Neutrophil (primary cell): Measurements from ENCODE around the genes MUCL3, LTB, APOM, LY6G5B and CLIC1.

DNA sequence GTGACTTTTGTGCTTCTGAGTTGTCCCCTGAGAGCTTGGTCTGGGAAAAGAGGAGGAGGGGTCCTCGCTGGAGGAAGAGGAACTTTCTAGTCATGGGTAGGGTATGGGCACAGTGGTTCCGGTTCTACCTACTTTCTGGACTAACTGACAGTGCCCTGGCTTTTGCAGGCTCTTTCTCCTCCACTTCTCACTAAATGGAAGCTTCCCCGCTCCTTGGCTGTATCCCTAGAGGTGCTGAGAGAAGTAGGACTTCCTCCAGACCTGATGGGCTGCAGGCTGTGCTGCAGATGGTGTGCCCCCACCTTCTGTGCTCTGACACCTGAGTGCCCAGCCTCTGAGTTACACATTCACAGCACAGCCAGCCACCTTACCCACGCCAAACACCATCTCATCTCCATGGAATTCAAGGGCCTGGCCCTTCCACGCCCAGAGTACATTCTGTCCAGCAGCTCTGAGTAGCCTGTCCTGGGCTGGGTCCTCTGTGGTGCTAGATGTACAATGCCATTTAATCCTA is 5.4 kb downstream of the SFTA2 start:
- PRO-cap, result no peak

DNA sequence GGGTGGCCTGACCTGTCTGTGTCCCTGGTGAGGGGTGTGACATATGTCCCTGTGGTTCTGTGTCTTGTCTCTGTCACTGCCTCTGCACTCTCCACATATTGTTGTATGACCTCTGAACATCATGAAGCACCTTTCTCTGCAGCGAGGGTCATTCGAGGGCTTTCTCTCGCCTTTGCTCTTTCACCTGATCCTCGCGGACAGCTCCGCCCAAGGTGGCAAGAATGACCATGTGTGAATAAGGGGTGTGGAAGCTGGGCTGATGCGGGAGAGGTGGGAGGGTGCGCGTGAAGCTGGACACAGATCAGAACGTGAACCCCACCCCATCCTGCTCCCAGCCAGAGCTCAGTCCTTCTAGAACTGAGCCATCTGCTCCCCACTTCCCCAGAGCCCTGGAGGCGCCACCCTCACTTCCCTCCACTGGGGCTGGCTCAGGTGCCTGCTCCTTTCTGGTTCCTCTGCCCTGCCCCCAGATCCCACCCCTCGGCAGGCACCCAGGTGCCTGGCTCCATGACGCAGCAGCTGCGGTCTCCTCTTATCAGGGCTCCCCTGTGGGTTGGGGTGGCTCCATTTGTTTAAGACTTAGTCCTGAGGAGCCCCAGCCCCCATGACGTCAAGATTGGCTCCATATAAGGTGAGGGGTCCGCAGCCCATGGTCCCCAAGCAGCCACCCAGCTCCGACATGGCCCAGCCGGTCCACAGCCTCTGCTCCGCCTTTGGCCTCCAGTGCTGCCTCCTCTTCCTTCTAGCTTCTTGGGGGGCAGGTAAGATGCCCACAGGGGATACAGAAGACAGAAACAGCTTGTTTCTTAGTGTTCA is at the start of gene MUCL3:
Gene MUCL3, plus strand, starts transcription at position 653 of the 816 bp plus-strand sequence.
- PRO-cap, result no peak

- PRO-cap, result no peak
These were observed 24.8 kb downstream of the C6orf15 start for GRCh38 chr6:31087418-31088120.

DNA sequence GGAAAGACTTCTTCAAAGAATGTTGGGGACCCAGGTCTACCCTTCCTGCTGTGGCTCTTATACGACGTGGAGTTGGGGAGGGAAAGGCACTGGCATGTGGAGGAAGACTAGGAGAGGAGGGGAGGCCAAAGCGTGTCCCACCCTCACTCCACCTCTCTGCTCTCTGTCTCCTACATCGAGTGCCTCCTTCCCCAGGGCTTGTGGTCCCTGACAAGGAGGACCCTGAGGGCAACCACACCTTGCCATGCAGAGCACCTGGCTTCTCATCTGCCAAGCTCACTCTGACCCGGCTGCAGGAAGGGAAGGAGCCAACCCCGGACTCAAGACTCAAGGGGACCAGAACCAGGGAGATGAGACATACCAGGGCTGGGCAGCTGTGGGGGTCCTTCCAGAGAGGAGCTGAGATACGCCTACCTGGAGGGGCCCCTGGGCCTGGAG is 31.7 kb upstream of the POU5F1 start:
- PRO-cap, result no peak

DNA sequence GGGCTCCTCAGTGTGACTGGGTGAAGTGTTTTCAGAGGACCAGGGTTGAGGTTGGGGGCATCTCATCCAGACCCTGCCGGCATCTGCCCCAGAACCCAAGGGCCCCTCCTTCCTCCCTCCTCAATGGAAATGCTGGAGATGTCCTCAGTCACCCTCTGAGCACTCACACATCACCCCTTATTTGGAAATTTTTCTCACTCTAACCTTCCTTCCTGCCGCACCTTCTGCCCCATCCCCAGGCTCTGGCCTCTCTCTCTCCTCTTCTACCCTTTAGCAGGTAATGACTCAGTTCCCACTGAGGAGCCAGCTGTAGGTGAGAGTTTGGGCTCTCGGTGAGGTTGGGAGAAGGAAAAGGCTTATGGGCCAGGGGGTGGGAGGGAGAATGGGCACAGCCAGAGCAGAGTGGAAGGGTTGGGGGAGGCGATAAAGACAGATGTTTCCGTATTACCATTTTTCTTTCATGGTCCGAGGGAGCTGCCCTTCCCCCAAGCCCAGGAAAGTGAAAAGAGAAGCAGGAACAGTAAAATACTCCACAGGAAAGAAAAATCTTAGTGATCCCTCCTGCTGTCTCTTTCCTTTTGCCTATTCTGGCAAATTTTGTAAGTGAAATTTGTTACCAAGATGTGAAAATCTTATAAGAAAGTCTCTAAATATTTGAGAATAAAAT is 32.3 kb upstream of the POU5F1 start:
- PRO-cap, result no peak

- PRO-cap, result unidirectional peak, minus-strand start at chr6:31268318
These were observed 3.8 kb downstream of the HLA-C start for GRCh38 chr6:31268083-31268568.

DNA sequence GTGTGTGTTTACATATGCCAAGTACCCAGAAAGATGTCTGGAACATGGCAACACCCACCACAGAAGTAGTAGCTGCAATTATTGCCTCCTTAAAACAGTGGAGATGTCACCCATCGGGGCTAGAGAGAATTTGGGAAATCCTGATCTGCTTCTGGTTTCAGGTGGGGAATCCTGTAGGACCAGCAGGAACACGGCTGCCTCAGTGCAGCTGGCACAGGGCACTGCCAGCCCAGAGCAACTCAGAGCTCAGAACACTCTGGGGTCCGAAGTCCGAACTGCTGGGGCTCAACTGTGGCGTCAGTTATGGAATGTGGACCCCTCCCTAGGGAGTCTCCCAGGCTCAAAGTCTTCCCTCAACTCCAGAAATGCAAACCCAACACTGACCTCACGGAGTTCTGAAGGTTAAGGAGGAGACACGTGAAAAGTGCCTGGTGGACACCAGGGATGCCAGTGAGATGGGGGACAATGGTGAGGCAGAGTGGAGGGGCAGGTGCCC is 21.4 kb upstream of the HLA-B start:
- PRO-cap, result no peak

GRCh38 chr6:31535754-31536634 is 5.8 kb downstream of the DDX39B start:
- PRO-cap, result no peak

DNA sequence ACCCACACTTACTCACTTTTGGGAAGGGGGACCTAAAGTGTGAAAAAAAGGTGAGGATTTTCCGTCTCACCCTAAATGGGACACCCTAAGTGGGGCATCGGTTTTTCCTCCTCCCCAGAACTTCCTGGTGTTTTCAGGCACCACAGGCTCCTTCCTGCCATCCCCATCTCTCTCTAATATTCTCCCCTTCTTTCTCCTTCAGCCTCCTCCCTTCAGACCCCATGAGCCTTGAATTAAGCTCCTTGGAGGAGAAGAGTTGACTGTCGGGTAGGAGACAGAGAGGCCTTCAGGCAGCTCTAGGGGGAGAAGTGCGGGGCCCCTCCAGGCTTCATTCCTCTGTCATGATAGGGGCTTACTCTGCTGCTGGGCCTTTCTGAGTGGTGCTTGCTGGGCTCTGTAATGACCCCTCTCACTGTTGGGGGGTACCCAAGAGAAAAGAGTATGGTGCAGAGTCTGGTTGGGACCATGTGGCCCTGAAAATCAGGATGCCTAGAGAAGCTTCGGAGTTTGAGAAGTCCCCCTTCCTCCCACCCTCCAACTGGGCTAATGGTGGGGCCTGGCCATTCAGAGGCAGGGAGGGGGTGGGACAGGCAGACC is 2.3 kb downstream of the LTB start:
- PRO-cap, result no peak

- PRO-cap, result no peak
These were observed at the start of gene LTB for GRCh38 chr6:31582148-31582829. LTB (minus strand) TSS chr6:31582424.

GRCh38 chr6:31655338-31656443 is at the start of gene APOM:
APOM (plus strand) TSS chr6:31655894.
- PRO-cap, result no peak

GRCh38 chr6:31661875-31662819 is 1.6 kb upstream of the C6orf47 start:
- PRO-cap, result no peak

GRCh38 chr6:31667741-31668255 is 1.9 kb downstream of the CSNK2B start:
- PRO-cap, result no peak

DNA sequence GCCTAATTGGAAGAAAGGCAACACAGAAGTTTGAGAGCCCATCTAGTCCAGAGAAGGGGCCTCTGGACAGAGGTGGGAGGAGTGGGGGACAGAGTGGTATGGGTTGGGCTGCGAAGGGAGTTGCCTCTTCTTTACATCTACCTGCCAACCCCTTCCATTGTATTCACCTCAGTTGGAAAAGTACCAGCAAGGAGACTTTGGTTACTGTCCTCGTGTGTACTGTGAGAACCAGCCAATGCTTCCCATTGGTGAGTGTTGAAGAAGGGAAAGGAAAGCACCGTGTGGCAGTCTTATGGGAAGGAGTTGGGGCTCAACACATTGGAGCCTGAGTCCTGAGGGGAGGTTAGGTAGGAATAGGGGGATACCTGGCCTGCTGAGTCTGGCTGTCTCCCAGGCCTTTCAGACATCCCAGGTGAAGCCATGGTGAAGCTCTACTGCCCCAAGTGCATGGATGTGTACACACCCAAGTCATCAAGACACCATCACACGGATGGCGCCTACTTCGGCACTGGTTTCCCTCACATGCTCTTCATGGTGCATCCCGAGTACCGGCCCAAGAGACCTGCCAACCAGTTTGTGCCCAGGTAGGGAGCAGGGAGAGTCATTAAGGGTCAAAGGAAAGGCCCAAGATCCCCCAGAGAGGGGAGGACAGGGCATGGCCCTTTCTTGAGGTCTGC is 713 bp upstream of the LY6G5B start:
- PRO-cap, result no peak

- PRO-cap, result no peak
These were observed at the start of gene LY6G5B for GRCh38 chr6:31669669-31670272. LY6G5B (plus strand) TSS chr6:31669976.

GRCh38 chr6:31725567-31726468 is 2.6 kb downstream of the MPIG6B start:
- PRO-cap, result no peak

DNA sequence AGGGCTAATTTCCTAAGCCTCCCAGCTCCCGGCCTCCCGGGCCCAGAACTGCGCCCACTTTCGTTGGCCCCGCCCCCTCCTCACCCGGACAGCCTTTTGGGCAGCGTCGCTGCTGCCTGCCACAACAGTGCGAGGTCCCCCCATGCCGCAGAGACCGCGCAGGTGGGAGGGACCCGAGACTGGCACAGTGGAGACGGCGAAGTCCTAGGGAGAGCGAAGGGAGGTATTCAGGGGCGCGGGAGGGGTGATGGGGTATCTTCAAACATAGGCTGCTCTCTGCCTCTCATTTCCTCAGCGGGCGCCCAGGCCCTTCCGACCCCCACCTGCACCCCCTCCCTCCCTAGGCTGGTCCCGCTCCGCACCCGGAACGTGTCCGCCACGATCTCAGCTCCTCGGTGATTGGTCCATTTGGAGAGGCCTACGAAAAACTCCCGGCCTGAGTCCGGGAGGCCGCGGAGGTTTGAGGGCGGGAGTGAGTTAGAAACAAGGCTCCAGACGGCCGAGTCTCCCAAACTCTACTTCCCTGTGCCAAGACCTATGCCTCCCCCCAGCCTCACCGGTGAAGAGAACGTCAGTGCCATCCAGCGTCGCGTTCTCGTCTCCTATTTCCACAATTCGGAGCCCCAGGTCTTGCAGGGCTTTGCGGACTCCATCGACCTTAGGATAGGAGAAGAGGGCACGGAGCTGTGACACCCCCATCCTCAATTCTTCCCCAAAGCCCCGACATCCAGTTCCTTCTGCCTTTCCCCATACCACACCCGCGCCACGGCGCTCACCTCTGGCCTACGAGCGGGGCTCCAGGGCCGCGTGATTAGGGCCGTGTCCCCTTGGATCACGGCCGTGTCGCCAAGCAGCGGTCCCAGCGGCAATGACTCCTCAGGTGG is 768 bp downstream of the DDAH2 start:
- PRO-cap, result no peak

GRCh38 chr6:31736087-31736769 is at the start of gene CLIC1:
CLIC1 (minus strand) TSS chr6:31736530.
- PRO-cap, result bidirectional peak, plus-strand start at chr6:31736643, minus-strand start at chr6:31736513

DNA sequence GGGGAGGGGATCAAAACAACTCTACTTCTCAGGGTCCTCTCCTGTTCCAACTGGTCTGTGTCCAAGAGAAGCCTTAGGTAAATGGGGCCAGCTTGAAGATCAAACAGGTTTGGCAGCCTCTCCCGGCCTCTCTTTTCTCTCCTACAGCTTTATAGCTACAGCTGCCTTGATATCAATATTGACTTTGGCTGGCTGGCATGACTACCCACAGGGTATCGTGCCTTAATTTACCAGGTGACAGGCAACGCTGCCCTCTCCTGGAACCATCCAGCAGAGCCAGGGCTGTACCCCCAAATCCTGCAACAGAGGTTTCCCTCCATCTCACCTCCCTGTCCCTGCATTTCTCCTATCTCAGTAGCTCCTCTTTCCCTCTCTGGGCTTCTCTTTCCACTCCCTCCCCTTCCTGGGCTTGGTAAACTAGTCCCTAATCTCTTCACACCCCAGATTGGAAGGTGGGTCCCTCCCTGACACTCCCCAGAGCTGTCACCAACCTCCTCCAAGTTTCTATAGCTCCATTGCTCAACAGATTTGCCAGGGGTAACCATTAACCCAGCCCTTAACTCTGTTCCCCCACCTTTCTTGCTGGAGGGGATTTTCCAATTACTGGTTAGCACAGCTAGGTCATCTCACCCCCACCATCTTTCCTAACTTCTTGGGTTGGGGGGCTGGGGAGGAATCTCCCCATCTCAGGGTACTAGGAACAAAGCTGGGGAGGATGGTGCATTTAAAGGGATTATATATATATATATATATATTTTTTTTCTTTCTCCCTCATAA is 1.3 kb upstream of the MSH5 start:
- PRO-cap, result no peak

- PRO-cap, result bidirectional peak, plus-strand start at chr6:31740010, minus-strand start at chr6:31739770
These were observed 489 bp upstream of the MSH5 start for GRCh38 chr6:31739223-31739808.